HepG2 (cell line): ENCODE data around the genes CENPH, SERF1A, NAIP and MAP1B.

- RRBS, 2 experiments = no CpG with 5 or more reads among the region's 1 CpG
CAGE:
- cytosol, long polyA minus RNA = no peak
- cytosol, long polyA plus RNA = no peak
- long polyA plus RNA = no peak
- nucleus, long polyA minus RNA = no peak
- nucleus, long polyA plus RNA = no peak
Measured at GRCh38 chr5:67257269-67257661, 60.7 kb upstream of the CD180 start.

GRCh38 chr5:67257662-67257948 lies 61.0 kb upstream of the CD180 start:
- RRBS, 2 experiments = no CpG with 5 or more reads among the region's 3 CpGs
CAGE:
- cytosol, long polyA minus RNA = no peak
- cytosol, long polyA plus RNA = no peak
- long polyA plus RNA = no peak
- nucleus, long polyA minus RNA = no peak
- nucleus, long polyA plus RNA = no peak

DNA sequence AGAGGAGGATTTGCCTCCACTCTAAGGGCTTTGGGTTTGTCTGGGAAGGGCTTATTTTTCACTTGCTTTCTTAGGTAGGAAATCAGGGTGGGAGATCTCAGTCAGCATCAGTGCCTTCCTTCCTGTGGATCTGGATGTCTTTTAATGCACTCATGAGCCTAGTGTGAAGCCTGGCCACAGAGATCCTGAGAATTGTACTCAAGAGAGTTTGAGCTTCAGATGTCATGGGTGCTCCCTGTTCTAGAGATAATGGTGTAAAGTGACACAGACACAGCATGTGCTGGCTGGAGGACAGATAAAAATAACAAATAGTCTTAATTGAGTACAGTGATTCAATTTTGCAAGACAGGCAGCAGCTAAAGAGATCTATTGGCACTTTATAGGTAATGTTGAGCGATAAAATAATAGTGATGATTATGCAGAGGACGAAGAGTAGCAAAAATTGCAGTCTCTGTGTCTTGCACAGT lies 408.9 kb upstream of the PIK3R1 start:
- RRBS, 2 experiments = no CpG with 5 or more reads among the region's 2 CpGs
CAGE:
- cytosol, long polyA minus RNA = no peak
- cytosol, long polyA plus RNA = no peak
- long polyA plus RNA = no peak
- nucleus, long polyA minus RNA = no peak
- nucleus, long polyA plus RNA = no peak

- RRBS, 2 experiments = 1 to 2% methylated on average over 28 to 33 of the region's 82 CpGs
CAGE:
- cytosol, long polyA minus RNA = no peak
- cytosol, long polyA plus RNA = no peak
- long polyA plus RNA = no peak
- nucleus, long polyA minus RNA = no peak
- nucleus, long polyA plus RNA = no peak
Measured at GRCh38 chr5:68214763-68215697, 526 bp upstream of the PIK3R1 start.

DNA sequence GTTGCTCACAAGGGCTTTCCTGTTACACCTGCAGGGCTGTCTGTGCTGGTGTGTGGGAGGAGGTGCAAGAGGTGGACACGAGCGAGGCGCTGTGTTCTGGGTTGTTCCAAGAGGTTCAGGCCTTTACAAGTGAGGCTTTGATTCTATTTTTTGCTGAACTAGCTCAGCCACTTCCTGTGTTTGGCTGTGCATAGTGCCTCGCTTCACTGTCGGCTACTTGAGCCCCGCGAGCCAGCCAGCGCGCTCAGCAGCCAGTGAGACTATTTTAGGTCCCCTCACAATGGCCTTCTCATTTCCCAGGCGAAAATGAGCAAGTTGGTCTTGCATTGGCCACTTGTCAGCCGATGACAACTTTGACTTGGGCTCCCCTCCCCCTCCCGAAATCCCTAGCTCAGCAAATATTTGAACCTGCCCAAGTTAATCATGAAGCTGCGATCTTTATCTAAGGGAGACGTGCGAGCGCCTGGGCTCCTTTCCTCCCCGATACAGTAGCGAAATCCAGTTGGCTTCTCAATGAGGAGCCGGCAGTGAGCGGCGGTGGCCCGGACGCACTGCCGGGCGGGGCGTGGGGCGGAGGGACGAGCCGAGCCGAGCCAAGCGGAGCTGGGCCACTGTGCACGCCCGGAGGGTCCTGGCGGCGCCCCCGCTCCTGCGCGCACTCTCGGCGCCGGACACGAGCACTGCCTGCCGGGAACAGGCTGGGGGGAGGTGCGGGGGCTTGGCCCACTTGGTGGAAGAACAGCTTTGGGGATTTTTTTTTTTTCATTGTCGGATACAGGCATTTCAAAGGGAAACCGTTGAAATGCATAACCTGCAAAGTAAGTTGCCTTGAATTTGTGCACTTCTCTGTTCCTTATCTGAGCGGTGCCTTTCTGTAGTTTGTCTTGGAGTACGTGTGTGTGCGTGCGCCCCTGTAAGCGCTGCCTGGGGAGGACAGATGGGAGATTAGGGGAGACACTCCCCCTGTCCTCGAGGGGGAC lies 72.7 kb downstream of the PIK3R1 start:
- RRBS, 2 experiments = 2% methylated on average over 18 of the region's 52 CpGs
CAGE:
- cytosol, long polyA minus RNA = no peak
- cytosol, long polyA plus RNA = no peak
- long polyA plus RNA = start-site peak on the plus strand centred at position 717 of the sequence, 42 bp wide, 20 and 34 reads in 2 replicates
- nucleus, long polyA minus RNA = no peak
- nucleus, long polyA plus RNA = start-site peak on the plus strand centred at position 703 of the sequence, 37 bp wide, 38 and 22 reads in 2 replicates

- RRBS, 2 experiments = no CpG with 5 or more reads among the region's 9 CpGs
CAGE:
- cytosol, long polyA minus RNA = no peak
- cytosol, long polyA plus RNA = no peak
- long polyA plus RNA = no peak
- nucleus, long polyA minus RNA = no peak
- nucleus, long polyA plus RNA = no peak
Measured at GRCh38 chr5:68297135-68297840, 81.7 kb downstream of the PIK3R1 start.

DNA sequence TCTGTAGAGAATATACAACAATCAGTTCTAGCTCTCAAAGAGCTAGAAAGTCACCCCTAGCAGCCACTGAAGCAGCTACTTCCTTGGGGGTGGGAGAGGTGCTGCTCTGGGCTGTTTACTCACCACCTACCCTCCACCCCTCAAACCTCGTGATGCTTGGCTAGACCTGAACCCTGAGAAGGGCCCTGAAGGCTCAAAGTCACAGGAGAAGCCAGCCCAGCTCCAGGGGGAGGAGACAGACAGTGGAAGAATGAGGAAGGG lies 180.3 kb downstream of the PIK3R1 start:
- RRBS, 2 experiments = no CpG with 5 or more reads among the region's 1 CpG
CAGE:
- cytosol, long polyA minus RNA = no peak
- cytosol, long polyA plus RNA = no peak
- long polyA plus RNA = no peak
- nucleus, long polyA minus RNA = no peak
- nucleus, long polyA plus RNA = no peak

DNA sequence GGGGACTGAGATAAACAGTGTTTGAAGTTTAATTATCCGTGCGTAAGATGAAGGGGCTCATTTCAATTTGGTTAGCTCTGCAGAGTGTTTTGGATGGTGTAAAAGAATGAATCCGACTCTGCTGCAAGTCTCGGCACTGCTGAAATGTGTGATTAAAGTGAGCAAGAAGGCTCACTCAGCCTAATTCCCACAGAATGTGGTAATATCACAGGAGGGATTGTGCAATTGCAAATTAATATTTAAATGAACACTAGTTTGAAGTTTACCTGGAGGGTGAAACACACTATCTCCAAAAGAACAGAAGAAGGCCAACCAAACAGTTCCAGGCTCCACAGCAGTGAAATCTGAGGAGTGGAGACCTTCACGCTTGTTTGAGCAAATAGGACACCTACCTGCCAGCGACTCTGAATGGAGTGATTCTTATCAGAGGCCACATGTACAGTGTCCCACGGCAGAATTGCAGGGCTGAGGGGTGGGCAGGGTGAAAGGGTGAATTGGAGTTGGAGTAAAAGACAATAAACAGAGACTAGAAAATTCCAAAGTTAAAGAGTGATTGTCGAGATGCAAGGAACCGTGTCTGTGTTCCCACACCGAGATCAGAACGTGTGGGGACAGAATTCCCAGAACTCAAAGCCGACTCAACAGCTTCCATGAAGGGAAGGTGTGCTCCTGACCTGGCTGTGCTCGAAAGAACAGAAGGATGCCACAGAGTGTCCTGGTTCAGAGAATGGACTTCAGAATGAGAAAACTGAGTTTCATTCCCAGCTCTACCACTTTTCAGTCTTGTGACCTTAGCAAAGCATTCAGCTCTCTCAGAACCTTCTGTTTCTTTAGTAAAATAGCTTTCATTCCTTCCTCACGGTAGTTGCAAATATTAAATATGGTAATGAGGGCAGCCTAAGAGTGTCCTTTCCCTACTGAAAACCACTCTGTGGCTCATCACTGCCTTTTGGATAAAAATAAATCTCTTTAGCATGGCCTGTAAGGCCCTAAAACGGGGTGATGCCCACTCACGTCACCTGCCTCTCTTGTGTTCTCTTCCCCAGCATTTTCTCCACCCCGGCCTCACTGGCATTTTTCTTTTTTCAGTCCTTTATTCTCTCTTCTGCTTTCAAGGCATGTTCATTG lies 420.1 kb upstream of the SLC30A5 start:
- RRBS, 2 experiments = no CpG with 5 or more reads among the region's 17 CpGs
CAGE:
- cytosol, long polyA minus RNA = no peak
- cytosol, long polyA plus RNA = no peak
- long polyA plus RNA = no peak
- nucleus, long polyA minus RNA = no peak
- nucleus, long polyA plus RNA = no peak

GRCh38 chr5:68709288-68709805 lies 384.5 kb upstream of the SLC30A5 start:
- RRBS, 2 experiments = no CpG with 5 or more reads among the region's 2 CpGs
CAGE:
- cytosol, long polyA minus RNA = no peak
- cytosol, long polyA plus RNA = no peak
- long polyA plus RNA = no peak
- nucleus, long polyA minus RNA = no peak
- nucleus, long polyA plus RNA = no peak

DNA sequence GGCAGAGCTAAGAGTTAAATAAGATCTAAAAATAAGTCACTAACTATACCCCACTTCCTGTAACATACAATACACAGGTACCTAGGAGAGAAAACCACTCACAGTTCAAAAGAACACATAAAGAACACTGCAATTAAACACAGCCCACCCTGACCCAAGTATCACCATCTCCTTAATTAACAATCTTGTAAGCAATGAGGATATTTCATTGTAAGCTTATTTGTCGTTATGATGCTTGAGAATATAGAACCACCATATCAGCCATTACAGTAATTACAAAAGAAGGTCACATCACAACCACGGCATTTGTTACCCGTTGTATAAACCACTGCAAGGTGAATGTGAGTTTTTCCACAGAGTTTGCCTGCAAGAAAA lies 382.1 kb upstream of the SLC30A5 start:
- RRBS, 2 experiments = no CpG with 5 or more reads among the region's 3 CpGs
CAGE:
- cytosol, long polyA minus RNA = no peak
- cytosol, long polyA plus RNA = no peak
- long polyA plus RNA = no peak
- nucleus, long polyA minus RNA = no peak
- nucleus, long polyA plus RNA = no peak

DNA sequence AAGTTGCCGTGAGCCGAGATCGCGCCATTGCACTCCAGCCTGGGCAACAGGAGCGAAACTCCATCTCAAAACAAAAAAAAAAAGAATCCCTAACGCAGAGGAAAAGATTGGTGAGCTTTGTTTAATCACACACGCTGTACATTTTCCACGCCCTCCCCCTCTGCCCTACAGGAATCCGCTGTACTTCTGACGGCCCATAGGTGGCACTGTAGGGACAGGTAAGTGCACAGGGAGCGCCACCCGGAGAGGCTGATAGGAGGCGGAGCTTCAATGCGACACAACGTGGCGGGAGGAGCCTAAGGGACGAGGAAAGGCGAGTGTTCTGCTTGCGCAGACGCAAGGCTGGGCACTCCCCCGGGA lies 217 bp upstream of the SLC30A5 start:
- RRBS, 2 experiments = under 1 to 2% methylated on average over 4 to 6 of the region's 21 CpGs
CAGE:
- cytosol, long polyA minus RNA = no peak
- cytosol, long polyA plus RNA = no peak
- long polyA plus RNA = no peak
- nucleus, long polyA minus RNA = no peak
- nucleus, long polyA plus RNA = no peak

- RRBS, 2 experiments = 2% methylated on average over 14 of the region's 62 CpGs
CAGE:
- cytosol, long polyA minus RNA = no peak
- cytosol, long polyA plus RNA = no peak
- long polyA plus RNA = start-site peak on the plus strand at chr5:69189565-69189614, 123 and 34 reads in 2 replicates
- nucleus, long polyA minus RNA = no peak
- nucleus, long polyA plus RNA = no peak
Measured at GRCh38 chr5:69188700-69189982, at the start of gene CENPH. CENPH (plus strand) TSS chr5:69189583.

DNA sequence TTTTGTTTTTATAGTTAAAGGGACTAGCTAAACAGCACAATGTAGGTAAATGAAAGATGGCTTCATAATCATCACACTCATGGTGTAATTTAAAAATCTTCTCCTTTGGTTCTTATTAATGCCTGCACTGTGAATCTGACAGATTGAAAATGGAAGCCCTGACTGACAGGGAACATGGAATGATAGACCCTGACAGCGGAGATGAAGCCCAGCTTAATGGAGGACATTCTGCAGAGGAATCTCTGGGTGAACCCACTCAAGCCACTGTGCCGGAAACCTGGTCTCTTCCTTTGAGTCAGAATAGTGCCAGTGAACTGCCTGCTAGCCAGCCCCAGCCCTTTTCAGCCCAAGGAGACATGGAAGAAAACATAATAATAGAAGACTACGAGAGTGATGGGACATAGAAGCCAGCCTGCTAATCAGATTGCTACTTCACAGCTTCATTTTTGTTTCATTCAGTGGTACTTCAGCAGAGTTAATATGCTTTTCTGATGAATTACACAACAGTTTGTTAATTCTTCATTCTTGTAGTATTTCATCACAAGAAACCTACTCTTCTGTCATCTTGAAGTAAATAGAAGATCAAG lies 934 bp upstream of the MARVELD2 start:
- RRBS, 2 experiments = no CpG with 5 or more reads among the region's 3 CpGs
CAGE:
- cytosol, long polyA minus RNA = no peak
- cytosol, long polyA plus RNA = no peak
- long polyA plus RNA = no peak
- nucleus, long polyA minus RNA = no peak
- nucleus, long polyA plus RNA = no peak

GRCh38 chr5:69517646-69518263 lies 25.2 kb downstream of the OCLN start:
- RRBS, 2 experiments = no CpG with 5 or more reads among the region's 5 CpGs
CAGE:
- cytosol, long polyA minus RNA = no peak
- cytosol, long polyA plus RNA = no peak
- long polyA plus RNA = no peak
- nucleus, long polyA minus RNA = no peak
- nucleus, long polyA plus RNA = no peak

DNA sequence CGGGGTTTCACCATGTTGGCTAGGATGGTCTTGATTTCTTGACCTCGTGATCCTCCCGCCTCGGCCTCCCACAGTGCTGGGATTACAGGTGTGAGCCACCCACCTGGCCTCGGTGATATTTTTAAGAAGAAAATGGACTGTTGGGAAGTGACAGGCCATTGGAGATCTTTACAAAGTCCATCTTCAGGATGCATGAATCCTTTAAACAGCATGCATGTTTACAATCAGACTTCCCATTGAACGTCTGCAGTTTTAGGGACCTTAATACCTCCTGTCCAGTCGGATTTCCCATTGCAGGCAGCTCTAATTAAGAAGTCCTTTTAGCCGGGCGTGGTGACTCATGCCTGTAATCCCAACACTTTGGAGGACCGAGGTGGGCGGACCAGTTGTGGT lies 951 bp downstream of the GTF2H2C start:
- RRBS, 2 experiments = no CpG with 5 or more reads among the region's 11 CpGs
CAGE:
- cytosol, long polyA minus RNA = no peak
- cytosol, long polyA plus RNA = no peak
- long polyA plus RNA = no peak
- nucleus, long polyA minus RNA = no peak
- nucleus, long polyA plus RNA = no peak

- RRBS, 2 experiments = no CpG with 5 or more reads among the region's 29 CpGs
CAGE:
- cytosol, long polyA minus RNA = no peak
- cytosol, long polyA plus RNA = no peak
- long polyA plus RNA = no peak
- nucleus, long polyA minus RNA = no peak
- nucleus, long polyA plus RNA = no peak
Measured at GRCh38 chr5:70900506-70900854, at the start of gene SERF1A. SERF1A (plus strand) TSS chr5:70900669.

DNA sequence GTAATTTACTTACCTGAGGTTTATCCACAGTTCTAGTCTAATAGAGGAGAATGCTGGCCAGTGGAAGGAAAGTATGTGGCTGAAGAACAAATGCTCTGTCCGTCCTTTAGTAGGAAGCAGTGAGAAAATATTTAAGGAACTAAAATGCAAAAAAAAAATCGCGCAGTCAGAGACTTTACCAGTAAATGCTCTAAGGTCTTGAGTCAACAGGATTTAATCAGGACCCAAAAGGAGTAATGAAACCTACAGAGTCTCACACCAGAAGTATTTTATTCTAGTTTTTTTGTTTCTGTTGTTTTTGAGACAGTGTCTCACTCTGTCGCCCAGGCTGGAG lies 4.5 kb downstream of the NAIP start:
- RRBS, 2 experiments = no CpG with 5 or more reads among the region's 4 CpGs
CAGE:
- cytosol, long polyA minus RNA = no peak
- cytosol, long polyA plus RNA = no peak
- long polyA plus RNA = no peak
- nucleus, long polyA minus RNA = no peak
- nucleus, long polyA plus RNA = no peak

DNA sequence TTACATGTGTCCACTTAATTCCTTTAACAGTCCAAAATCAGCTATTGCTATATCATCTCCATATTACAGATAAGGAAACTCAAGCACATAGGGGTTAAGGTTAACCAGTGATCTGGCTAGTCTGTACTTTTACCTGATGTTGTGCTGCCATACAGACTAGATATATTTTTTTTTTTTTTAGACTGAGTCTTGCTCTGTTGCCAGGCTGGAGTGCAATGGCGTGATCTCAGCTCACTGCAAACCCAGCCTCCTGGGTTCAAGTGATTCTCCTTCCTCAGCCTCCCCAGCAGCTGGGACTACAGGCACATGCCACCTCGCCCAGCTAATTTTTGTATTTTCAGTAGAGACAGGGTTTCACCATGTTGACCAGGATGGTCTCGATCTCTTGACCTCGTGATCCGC lies at the start of gene NAIP:
TSS of gene NAIP (minus strand) at position 142 of the 402 bp plus-strand sequence.
- RRBS, 2 experiments = no CpG with 5 or more reads among the region's 5 CpGs
CAGE:
- cytosol, long polyA minus RNA = no peak
- cytosol, long polyA plus RNA = no peak
- long polyA plus RNA = no peak
- nucleus, long polyA minus RNA = no peak
- nucleus, long polyA plus RNA = no peak

DNA sequence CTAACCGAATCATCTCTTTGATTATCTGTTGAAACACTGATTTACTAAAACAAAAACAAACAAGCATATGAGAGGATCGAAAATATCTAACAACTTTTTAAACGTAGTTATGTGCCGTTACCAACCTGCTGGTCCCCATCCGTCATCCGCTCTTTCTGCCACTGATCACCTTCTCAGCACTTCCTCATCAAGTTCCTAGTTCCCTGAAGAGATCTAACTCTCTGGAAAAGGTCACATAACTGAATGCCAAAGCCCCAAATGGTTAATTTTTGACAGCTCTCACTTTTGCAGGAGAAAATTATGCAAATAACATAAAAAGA lies 8.9 kb upstream of the BDP1 start:
- RRBS, 2 experiments = no CpG with 5 or more reads among the region's 6 CpGs
CAGE:
- cytosol, long polyA minus RNA = no peak
- cytosol, long polyA plus RNA = no peak
- long polyA plus RNA = no peak
- nucleus, long polyA minus RNA = no peak
- nucleus, long polyA plus RNA = no peak

- RRBS, 2 experiments = 2 to 3% methylated on average over 10 to 13 of the region's 95 CpGs
CAGE:
- cytosol, long polyA minus RNA = start-site peak on the plus strand at chr5:72107193-72107242, 14 reads; start-site peak on the plus strand at chr5:72107295-72107336, 89 reads; start-site peak on the plus strand at chr5:72107426-72107449, 19 reads
- cytosol, long polyA plus RNA = start-site peak on the plus strand at chr5:72107281-72107484, 21 and 17 reads in 2 replicates
- long polyA plus RNA = start-site peak on the plus strand at chr5:72107387-72107516, 21 and 20 reads in 2 replicates
- nucleus, long polyA minus RNA = no peak
- nucleus, long polyA plus RNA = no peak
Measured at GRCh38 chr5:72106729-72107895, at the start of gene MAP1B. MAP1B (plus strand) TSS chr5:72107475.